Glomerular endothelial cell (primary cell): Measurements from ENCODE around the genes IP6K2 and KLHDC8B.

DNA sequence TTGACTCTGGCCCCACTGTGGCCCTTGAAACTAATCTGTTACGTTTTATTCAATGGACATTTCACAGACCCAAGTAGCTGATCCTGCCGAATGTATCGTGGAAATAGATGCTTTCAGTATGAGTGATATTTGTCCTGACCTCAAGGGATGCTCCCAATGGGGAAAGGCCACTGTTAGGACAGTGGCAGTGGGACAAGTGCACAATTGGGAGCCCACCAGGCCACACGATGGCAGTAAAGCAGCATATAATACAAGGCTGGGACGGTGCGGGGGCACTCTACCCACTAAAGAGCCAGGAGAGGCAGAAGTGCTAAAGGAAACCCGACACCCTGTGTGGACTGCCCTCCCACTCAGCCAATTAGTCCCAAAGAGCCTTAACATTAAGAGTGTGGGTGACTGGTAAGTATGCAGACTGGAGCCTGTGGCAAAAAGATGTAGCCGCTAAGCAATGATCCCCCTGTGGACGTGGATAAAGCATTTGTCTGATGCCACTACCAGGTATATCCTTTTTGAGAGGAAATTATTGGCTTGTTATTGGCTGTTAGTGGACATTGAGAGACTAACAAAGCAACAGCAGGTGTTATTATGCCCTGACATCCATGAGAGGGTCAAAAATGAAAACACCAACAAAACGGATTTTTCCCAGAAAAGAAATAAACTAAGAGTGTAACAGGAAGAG, 8.1 kb upstream of the ZNF589 start:
- RAMPAGE, long total RNA = no peak

- RAMPAGE, long total RNA = no peak
These were observed 12.5 kb downstream of the TREX1 start for GRCh38 chr3:48478429-48479102.

- RAMPAGE, long total RNA = no peak
These were observed 903 bp upstream of the SHISA5 start for GRCh38 chr3:48504950-48505203.

GRCh38 chr3:48655365-48655968, 7.2 kb downstream of the CELSR3 start:
- RAMPAGE, long total RNA = no peak

DNA sequence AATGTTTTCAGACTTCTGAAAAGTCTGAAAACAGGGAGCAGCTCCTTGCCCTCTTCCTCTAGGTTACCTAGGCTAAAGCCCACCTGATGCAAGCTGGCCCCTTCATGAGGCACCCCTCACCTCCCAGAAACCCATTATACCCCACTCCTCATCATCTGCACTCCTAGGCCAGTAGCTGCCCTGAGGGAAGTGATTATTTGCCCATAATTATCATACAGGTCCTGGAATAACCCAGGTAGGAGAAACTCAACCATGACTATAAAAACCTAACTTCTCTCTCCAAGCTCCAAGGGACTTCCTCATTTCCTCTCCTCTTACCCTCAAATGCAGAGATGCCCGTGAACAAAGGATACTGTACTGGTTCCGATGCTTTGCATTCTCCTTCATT, 5.2 kb upstream of the NCKIPSD start:
- RAMPAGE, long total RNA = no peak

- RAMPAGE, long total RNA = no peak
These were observed 9.6 kb upstream of the NCKIPSD start for GRCh38 chr3:48695148-48695910.

DNA sequence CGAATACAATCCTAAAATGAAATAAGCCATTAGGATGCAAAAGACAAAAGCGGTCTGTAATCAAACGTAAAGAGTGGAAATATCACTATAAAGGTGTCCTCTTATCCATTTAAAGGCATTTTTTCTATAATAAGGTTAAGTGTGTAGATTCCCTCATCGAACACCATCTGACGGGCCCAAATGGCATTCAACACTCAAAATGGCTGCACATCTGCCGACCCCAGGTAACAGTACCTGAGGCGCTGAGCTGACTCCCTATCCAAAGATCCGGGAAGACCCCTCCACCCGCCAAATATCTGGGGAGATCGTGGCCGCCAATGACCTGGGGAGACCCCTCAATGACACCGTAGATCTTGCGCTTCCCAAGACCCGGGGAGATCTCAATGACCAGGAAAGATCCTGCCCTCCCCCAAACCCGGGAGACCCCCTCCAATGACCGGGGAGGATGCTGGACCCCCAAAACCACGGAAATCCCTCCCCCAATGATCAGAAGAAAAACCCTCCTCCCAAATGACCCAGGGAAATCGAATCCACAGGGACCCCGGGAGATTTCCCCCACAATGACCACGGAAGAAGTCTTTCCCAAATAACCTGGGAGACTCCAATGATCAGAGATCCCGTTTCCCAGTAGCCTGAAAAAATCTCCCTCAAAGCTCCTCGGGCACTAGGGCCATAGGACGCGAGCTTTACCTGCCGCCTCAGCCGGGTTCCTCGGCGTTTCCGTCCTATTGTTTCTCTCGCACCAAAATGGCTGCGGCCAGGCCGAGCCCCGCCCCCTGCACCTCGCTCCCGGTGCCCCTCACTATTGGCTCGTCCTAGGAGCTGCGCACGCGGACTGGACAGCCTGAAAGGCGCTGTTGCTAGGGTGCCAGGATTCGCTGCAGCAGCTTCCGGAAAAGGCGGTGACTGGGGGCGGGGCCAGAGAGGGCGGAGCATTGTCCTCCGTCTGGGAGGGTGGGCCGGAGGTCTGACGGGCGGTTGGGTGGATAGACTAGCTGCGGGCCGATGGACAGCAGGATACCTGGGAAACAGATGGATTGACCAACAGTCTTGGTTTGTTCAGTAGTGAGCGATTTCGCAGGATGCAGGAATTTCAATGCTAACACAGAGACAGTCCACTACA, at the start of gene IP6K2:
Gene IP6K2 (minus strand): TSS at position 755 of the 1,123 bp plus-strand sequence.
- RAMPAGE, long total RNA = start-site peak on the minus strand centred at position 735 of the sequence, 49 bp wide, 234 and 315 reads in 2 replicates

- RAMPAGE, long total RNA = no peak
These were observed 22.2 kb upstream of the IP6K2 start for GRCh38 chr3:48739011-48739825.

GRCh38 chr3:48897237-48898240, 1.1 kb downstream of the SLC25A20 start:
- RAMPAGE, long total RNA = no peak

DNA sequence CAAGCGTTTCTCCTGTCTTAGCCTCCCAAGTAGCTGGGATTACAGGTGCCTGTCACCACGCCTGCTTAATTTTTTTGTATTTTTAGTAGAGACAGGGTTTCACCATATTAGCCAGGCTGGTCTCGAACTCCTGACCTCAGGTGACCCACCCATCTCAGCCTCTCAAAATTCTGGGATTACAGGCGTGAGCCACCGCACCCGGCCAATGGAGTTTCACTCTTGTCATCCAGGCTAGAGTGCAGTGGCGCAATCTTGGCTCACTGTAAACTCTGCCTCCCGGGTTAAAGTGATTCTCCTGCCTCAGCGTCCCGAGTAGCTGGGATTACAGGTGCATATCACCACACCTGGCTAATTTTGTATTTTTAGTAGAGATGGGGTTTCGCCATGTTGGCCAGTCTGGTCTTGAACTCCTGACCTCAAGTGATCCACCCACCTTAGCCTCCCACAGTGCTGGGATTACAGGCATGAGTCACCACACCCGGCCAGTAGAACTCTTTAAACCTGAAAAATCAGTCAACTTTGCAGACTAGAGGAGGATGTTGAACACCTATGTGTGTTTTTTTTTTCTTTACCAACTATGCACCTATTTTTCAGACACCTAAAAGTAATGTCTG, 7.8 kb downstream of the ARIH2 start:
- RAMPAGE, long total RNA = no peak

DNA sequence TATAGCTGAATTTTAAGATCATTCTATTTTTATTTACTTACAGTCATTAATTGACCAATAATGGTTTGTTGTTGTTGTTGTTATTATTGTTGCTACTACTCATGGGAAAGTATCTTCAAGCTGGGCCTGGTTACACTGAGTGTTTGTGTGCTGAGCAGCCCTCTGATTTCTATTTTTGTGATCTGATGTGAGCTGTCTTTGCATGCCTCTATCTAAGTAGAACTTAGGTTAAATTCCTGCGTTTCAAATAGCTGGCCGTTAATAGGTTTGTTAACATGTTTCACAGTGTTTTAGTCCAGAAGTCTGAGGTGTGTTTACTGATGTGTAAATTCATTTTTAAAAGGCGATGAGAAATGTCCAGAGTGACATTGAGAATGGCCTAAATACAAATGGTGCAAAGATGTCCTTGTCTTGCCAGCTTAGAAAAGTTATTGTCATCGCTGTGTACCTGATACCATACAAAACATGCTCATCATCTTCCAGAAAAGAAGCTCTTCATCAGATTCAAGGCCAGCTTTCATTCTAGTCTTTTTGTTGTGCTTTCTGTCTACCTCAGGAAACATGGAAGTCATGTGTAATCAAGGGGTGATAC, 15.8 kb downstream of the ARIH2 start:
- RAMPAGE, long total RNA = no peak

- RAMPAGE, long total RNA = no peak
These were observed 33.8 kb downstream of the ARIH2 start for GRCh38 chr3:48952302-48952897.

GRCh38 chr3:49023070-49023426, 1.1 kb downstream of the NDUFAF3 start:
- RAMPAGE, long total RNA = no peak

DNA sequence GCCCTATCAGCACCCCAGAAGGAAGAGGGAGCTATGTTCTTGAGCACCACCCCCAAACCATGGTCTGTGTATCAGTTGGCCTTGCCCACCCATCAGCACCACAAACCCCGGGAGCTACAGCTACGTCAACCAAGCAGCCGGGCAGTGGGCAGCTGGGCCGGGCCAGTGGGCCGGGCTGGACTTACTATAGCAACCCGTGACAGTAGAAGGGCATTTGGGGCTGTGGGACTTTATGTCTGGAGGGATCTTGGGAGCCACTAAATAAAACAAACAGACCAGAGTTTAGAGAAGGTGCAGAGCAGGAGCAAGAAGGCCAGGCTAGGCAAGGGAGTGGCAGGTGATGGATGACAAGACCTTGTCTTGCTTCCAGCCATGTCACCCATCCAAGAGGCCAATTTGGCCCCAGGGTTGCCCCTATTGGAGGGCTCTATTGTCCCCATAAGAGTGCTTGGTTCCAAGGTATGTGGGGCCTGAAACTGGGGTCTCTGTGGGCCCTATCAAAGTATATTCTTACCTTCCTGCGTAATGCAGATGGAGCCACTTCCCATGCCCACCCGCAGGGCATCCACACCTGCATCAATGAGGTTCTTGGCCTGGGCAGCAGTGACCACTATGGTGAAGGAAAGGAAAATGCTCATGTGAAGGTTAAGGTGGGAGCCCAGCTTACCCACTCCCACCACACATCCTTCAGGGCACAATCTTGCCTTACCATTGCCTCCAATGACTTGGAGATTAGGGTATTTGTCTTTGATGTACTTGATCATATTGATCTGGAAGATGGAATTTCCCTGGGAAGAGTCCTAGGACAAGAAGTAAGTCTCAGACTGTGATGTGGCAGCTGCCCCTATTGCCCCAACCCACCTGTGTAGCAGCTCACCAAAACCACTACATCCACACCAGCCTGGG, 3.1 kb downstream of the IMPDH2 start:
- RAMPAGE, long total RNA = no peak

DNA sequence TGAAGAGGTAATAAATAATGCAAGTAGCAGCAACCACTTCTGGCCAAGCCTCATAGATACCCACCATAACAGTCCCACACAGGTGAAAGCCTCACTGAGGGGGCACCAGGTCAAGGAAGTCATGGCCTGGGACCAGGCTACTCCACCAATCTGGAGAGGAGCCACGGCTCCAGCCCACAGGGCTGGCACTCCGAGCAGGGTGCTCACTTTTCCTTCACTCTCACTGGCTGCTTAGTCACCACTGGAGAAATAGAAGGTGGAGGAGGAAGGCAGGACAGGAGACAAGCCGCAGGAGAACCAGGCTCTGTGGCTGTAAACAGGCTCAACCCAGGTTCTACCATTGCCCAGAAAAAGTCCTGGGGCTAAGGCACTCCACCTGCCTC, 1.2 kb downstream of the USP19 start:
- RAMPAGE, long total RNA = no peak

DNA sequence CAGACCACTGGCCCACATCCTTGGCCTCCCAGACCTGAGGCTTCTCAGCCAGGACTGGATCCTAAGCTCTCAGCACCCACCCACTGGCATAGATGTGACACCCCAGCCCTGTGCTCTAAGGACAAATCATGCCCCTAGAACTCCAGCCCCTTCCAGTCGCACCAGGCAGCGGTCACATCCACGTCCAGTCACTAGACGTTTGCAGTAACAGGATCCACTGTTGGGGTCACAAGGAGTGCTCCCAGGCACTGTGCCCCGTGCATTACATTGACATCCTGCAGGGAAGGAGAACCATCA, 3.5 kb downstream of the LAMB2 start:
- RAMPAGE, long total RNA = no peak

DNA sequence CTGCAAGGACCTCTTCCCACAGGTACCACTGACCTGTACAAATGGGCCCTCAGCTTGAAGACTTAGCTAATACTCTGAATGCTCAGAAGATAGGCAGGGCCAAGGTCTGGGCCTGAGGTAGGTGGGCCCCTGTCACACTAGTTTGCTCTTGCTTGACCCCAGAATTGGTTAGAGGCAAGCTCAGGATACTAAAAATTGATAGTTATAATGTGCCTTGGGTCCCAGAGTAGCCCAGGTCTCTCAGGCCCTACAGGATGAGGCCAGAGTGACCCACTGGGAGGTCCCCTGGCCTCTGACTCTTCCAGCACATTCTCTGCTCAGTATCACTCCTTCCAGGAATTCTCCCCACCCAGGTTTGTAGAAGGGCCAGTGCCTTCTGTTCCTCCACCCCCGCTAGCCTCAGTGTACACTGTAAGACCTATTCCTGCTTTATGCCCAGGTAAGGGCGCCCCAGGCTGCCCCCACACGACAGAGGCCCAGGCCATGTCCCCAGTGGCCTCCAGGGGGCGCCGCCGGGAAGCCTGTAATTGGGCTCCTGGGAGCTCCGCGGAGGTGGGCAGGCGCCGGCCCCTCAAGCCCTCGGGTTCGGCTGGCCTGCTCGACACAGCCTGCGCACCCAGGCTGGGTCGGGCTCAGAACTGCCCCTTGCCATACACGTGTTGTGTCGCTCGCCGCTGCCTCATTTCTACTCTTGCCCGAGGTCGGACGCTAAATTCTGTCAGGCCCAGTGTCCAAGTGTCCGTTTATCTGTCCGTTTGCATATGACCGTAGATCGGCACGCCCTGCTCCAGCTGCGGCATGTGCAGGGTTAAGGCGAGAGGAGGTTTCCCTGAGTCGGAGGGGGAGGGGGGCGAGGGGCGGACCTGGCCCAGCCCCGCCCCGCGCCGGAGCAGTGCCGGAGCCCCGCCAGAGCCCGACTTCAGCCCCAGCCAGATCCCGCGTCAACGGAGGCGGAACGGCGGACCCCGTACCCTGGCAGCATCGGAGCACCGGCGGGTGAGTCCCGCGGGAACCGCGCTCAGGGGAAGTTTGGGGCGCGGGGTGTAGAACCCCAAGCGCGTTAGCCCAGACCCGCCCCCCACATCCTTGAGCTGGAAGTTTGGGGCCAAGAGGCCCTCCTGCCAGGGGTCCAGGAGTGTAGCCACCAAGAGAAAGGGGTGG, at the start of gene KLHDC8B:
Gene KLHDC8B (plus strand): TSS at position 909 of the 1,161 bp plus-strand sequence.
- RAMPAGE, long total RNA = no peak

GRCh38 chr3:49198903-49199388, 352 bp upstream of the IHO1 start:
- RAMPAGE, long total RNA = no peak

- RAMPAGE, long total RNA = no peak
These were observed 5.2 kb upstream of the USP4 start for GRCh38 chr3:49344926-49345592.

DNA sequence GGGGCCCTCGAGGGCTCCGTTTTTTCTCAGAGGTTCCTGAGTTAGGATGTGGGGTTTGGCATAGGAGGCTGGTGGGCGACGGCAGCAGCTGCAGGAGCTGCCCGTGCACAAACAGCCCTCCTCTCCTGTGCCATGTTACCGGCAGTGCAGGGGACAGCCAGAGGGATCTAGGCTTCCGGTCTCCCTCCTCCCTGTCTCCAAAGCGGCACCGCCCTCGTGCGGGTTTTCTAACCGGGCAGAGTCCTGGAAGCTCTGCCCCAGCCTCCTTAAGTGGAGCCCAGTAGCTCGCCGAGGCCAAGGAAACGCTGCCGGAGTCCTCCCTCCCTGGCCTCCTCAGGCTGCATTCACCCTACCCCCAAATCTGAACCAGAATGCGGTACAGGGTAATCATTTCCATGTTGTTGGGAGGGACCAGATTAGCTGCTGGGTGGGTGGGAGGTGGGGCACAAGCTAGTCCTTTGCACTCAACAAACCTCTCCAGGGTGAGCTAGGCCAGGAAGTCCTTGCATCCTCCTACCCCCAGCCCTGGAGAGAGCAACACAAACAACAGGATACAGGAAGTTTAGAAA, 515 bp upstream of the GPX1 start:
- RAMPAGE, long total RNA = no peak